T-cell (primary cell): ENCODE data around the genes SHC2 and ARHGAP45.

GRCh38 chr19:296518-296757 is 5.2 kb upstream of the PLPP2 start:
- PRO-cap, 7 experiments: no peak in any of the 7 experiments

GRCh38 chr19:310566-311303 is 19.5 kb upstream of the PLPP2 start:
- PRO-cap, 7 experiments: no peak in any of the 7 experiments

DNA sequence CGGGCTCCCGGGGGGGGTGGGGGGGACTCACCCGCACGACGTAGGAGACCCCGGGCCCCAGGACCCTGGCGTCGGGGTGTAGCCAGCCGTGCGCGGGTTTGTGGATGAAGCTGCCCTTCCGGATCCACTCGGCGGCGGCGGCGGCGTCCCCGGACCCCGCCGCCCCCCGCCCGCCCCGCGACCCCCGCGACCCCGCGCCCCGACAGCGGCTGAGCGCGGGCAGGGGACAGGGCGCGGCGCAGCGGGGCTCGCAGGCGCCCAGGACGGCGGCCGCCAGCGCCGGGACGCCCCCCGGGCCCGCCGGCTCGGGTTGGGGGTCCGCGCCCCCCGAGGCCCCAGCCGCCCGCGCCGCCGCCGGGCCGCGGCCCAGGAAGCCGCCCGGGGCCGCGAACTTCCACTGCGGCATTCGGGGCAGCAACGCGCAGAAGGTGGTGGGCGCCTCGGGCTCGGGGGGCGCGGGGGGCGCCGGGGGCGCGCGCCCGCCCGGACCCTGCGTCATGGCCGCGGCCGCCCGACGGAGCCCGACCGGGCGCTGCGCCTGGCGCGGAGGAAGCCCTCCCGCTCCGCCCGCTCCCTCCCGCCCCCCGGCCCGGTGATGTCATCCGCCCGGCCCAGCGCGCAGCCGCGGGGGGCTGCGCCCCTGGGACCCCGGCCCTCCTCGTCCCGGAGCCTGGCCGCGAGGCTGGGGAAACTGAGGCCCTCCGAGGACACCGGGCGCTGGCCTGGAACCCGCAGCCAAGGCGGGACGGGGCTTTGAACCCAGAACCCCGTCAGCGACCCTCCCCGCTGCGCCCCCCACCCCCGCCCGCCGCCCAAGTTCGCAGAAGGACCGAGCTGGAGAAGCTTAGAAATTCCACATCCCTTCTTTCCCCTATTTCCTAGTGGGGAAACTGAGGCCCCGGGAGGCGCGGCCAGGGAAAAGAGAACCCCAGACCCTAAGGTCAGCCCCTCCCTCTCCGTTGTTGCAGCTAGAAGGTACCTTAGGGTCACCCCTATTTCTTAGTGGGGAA is at the start of gene SHC2:
Gene SHC2, minus strand, starts transcription at position 536 of the 1,010 bp plus-strand sequence.
- PRO-cap, 7 experiments: peak in 3 of 7 experiments; most common minus-strand start position 534 of the sequence (in 2)

DNA sequence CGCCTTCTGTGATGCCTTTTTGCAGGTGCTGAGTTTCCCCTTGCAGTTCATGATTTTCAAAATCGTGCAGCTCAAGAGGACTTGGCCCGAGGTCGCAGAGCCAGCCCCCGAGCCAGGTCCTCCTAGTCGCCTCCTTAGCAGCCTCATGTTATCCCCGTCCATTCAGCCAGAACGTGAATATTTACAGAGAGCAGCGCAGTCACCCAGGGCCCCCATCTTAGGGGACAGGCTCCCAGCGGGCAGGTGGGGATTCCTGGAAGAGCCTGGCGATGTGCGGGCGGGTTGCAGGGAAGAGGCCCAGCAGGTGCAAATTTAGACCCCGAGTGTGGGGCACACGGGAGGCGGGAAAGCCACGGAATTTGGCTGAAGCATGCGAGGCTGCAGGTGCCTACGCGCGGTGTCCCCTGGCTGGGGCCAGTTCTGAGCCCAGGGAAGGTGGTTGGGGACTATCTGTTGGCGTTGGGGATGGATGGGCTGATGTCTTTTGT is 825 bp downstream of the TPGS1 start:
- PRO-cap, 7 experiments: no peak in any of the 7 experiments

- PRO-cap, 7 experiments: peak in 1 of 7 experiments; most common plus-strand start chr19:549433 (in 1)
Observed at GRCh38 chr19:549337-549686, 5.5 kb downstream of the GZMM start.

DNA sequence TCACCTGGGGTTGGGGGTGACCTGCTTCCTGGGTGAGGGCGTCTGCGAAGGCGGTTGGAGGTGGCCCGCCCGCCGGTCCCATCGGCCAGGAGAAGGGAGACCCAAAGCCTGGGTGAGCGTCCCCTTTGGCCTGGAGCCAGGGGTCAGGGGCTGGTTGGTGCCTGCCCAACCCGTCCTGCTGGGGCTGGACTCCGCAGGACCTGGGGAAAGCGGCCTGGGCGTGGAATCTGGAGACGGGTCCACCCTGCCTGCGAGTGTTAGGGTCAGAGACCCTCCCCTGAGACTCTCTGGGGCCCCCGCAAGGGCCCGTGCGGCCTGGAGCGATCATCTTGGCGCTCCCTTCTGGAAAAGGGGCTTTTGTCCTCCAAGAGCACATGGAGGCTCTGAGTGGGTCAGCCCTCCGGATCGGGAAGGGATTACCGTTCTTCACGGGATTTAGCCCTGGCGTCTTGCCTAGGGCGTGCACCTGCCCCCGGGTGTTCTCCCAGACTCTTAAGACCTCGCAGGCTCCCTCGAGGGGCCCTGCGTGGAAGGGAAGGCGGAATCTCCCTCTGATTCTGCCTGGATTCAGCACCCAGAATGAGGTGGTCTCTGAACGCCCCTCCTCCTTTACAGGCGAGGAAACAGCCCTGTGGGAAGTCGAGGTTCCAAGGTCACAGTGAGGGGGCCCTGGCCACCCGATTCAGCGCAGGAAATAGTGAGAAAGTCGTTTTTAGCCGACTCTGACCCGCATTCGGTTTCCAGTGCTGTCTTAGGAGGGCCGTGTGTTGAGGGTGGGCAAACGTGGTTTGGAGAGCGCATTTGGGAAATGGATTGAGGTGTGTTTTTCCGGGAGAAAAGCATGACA is 878 bp downstream of the BSG start:
- PRO-cap, 7 experiments: no peak in any of the 7 experiments

- PRO-cap, 7 experiments: no peak in any of the 7 experiments
Observed at GRCh38 chr19:602584-603029, 12.9 kb downstream of the HCN2 start.

DNA sequence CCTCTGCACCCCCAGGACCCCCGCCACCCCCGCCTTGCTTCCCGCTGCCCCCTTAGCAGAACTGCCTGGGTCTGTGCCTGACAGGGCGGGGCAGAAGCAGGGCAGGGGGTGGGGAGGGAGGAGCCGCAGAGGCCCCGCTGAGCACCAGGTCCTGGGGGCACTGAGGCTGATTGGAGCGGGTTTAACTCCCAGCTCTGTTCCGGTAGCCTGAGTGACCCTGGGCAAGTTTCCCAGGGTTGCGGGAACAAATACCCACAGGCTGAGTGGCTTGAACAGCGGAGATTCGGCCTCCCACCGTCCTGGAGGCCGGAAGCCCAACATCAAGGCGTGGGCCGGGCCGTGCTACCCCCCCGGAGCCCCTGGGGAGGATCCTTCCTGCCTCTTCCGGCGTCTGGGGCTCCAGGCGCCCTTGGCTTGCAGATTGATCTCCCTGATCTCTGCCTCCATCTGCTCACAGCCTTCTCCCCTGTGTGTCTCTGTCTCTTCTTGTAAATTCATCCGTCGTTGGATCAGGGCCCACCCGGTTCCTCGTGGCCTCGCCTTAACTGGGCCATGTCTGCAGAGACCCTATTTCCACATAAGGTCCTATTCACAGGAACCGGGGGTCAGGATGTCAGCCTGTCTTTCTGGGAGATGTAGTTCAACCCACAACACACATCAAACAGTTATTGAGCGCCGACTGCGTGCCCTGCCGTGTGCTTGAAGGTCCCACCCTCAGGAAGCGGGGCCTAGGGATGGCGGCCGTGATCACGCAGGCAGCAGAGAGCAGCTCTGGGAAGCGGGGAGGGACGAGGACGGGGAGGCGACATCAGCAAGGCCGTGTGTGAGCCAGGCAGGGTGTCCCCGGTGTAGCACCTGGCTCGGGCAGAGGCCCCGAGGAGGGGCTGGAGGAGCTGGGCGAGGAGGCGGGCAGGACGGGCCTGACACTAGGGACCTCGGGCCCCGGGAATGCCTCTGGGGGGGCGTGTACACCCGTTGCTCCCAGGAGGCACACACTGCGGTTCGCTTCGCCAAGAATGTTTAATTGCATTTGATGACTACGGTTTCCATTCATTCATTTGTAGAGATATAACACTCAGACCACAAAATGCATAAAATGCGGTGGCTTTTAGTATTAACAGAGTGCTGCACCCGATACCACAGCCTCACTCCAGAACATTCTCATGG is 21.3 kb downstream of the HCN2 start:
- PRO-cap, 7 experiments: peak in 7 of 7 experiments; most common plus-strand start position 717 of the sequence (in 5); most common minus-strand start position 767 of the sequence (in 2)

GRCh38 chr19:726782-727425 is 18.2 kb downstream of the PALM start:
- PRO-cap, 7 experiments: no peak in any of the 7 experiments

DNA sequence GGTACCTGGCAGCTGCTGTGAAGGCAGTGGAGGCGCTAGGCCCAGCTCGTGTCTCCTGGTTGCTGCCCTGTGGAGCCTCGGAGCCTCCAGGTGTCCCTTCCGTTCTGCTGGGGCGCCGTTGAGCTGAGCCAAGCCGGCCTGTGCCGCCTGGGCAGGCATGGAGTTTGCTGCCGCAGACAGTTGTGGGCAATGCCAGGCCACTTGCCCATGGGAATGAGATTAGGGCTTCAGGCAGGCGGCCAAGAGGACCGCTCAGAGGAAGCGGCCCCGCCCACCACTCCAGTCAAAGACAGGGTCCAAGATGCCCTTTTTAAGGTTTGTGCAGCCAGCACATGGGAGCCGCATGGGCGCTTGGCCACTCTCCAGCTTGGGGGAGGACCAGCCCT is 4.0 kb downstream of the PTBP1 start:
- PRO-cap, 7 experiments: no peak in any of the 7 experiments

DNA sequence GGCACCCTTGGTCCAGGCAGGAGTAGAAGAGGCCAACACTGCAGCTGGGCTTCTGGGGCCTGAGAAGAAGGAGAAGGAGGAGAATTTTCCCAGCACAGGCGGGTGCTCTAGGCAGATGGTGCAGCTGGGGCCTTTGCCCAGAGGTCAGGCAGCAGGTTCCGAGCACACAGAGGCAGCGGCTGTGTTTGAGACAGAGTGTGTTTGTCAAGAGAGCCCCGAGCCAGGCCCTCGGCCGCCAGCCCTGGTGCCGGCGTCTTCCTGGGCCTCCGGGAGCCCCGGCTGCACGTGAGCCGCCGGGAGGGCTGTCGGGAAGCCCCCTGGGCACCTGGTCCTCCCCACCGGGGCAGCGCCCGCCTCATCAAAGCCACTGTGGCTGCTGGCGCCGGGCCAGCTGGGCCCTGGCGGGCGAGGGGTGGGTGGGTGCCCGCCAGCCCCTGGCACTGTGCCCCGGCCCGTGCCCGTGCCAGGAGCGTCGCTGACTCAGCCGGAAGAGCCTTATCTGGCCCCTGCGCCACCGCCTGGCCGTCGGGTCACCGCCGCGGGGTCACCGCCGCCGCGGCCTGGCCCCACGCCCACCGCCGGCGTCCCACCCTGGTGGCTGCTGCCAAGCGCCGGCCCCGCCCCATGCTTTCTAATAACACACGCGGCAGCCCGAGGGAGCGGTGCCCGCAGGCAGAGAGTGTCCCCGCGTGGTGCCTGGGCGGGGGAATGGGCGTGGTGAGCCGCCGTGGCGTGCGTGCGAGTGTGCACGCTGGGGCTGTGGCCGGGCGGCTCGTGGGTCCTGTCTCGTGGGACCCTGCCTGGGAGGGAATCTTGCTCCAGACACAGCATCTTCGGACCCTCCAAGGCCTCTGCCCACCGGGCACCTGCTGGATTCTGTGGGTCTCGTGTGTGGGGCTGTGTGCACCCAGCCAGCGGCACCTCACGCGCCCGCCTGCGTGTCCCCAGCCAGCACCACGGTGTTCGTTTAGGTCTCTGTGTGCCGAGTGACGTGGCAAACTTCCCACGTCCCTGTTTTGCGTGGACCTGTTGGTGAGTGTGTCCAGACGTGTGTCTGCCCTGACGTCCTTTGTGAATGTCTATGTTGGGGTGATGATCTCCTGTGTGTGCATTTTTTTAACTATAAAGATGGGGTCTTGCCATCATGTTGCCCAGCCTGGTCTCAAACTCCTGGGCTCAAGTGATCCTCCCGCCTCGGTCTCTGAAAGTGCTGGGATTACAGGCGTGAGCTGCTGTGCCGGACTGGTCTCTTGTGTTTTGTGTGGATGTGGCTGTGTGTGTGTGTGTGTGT is 15.1 kb downstream of the ARID3A start:
- PRO-cap, 7 experiments: peak in 1 of 7 experiments; most common plus-strand start position 634 of the sequence (in 1); most common minus-strand start position 444 of the sequence (in 1)

GRCh38 chr19:966432-966960 is 17.6 kb upstream of the WDR18 start:
- PRO-cap, 7 experiments: no peak in any of the 7 experiments

DNA sequence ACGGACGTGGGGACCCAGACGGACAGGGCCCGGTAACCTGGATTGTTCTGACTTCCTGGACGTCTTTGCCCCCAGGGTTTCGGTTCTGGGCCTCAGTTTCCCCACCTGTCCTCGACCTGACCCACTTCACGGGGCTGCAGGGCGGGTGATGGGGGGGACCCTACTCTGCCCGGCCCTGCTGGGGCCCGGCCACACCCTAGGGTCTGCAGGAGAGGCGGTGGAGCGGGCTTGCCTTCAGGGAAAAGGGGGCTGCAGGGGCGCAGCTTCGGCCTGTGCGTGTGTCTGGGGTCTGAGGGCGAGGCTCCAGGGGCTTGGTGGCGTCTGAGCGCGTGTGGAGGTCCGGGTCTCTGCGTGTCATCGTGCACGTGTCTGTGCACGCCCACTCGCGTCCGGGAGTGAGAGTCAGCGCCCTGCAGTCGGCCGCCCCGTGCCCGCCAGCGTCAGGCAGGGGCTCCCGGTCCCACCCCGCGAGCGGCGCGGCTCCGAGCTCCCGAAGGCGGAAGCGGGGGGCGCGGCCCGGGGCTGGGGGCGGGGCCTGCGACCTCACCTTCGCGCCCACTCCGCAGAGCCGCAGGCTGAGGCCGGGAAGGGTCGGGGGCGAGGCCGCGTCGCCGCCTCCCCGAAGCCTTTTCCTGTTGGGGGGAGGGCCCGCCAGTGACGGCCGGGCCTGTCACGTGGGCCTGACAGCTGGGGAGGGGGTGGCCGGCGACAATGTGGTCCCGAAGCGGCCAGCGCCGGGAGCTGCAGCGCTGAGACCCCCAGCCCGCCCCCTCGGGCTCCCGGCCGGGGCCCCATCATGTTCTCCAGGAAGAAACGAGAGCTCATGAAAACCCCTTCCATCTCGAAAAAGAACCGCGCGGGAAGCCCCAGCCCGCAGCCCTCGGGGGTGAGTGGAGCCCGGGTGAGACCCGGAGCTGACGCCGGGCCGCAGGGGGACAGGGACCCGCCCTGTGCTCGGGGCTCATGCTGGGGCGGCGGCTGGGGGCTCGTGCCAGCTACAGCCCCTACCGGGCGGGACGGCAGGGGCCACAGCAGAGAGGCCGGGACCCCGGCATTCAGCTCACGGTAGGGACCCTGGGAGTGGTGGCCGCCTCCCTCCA is at the start of gene ARHGAP45:
Gene ARHGAP45, plus strand, starts transcription at position 558 of the 1,100 bp plus-strand sequence.
- PRO-cap, 7 experiments: peak in 7 of 7 experiments; most common plus-strand start position 573 of the sequence (in 7); most common minus-strand start position 308 of the sequence (in 3)

- PRO-cap, 7 experiments: no peak in any of the 7 experiments
Observed at GRCh38 chr19:1081337-1082173, 13.6 kb downstream of the POLR2E start.

DNA sequence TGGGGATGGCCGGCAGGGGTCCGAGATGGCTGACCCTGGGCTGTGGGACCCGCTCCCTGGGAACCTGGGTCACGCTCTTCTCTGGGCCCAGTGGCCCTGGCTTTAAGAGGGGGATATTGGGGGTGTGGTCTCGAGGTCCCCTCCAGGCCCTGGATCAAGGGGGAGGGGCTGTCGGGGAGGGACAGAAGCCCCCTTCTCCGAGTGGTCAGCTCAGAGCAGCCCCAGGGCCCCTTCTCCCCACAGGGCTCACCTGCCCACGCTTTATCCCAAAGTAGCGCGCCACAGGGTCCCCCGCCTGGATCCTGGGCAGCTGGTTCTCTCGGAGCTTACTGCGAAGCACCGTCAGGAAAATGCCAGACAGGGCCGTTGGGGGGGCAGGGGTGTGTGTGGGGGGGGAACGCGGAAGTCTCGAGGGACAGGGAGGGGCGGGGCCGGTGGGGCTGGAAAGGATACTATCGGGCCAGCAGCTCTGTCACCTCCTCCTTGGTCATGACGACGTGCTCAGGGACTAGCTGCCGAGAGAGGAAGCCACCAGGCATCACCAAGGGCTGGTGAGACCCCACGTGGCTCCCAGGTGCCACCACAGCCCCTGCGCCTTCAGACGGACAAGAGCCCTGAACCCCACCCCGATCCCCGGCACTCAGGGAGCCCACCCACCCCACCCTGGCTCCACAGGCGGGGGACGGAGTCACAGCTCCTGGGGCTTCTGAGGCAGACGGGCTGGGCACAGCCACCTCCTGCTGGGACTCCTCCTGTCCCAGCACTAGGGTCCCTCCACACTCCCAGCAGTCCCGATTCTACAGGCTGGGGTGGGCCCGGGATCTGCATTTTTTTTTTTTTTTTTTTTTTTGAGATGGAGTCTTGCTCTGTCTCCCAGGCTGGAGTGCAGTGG is 5.3 kb downstream of the POLR2E start:
- PRO-cap, 7 experiments: peak in 2 of 7 experiments; most common plus-strand start position 111 of the sequence (in 1)

DNA sequence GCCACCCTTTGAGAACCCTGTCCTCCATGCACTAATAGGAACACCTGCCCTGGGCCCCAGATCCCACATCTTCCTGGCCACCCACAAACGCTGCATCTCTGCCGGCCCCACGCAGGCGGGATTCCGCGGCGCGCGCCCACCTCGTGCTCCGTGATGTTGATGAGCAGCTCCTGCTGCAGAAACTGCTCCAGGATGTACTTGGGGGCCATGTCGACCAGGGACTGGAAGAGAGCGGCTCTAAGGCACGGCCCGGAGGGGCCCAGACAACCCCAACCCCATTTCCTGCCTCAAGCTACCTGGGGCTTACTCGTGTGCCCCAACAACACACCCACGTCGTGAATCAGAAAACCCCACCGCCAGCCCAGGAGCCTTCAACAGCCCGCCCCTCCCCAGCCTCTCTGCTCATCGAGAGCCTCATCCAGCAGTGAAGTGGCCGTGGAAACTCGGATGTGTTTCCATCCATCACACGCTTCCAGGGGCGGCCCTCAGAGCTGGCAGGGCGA is 4.4 kb downstream of the POLR2E start:
- PRO-cap, 7 experiments: peak in 2 of 7 experiments; most common plus-strand start position 325 of the sequence (in 1); most common minus-strand start position 223 of the sequence (in 2)

DNA sequence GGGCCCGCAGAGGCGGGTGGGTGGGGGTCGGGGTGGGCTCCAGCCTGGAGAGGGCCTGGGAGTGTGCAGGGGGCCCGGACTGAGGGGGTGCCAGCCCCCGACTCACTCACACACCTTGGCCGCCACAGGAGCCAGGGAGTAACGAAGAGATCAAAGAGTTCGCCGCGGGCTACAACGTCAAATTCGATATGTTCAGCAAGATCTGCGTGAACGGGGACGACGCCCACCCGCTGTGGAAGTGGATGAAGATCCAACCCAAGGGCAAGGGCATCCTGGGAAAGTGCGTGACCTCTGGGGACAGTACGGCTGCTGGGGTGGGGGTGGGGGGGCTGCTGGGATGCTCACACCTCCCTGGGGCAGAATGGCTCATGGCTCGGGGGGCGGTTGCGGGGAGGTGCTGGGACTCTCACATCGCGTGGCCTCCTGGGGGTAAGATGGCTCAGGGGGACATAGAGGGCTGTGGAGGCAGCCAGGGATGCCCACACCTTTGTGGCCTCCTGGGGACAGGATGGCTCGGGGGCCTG is 1.8 kb downstream of the GPX4 start:
- PRO-cap, 7 experiments: no peak in any of the 7 experiments

DNA sequence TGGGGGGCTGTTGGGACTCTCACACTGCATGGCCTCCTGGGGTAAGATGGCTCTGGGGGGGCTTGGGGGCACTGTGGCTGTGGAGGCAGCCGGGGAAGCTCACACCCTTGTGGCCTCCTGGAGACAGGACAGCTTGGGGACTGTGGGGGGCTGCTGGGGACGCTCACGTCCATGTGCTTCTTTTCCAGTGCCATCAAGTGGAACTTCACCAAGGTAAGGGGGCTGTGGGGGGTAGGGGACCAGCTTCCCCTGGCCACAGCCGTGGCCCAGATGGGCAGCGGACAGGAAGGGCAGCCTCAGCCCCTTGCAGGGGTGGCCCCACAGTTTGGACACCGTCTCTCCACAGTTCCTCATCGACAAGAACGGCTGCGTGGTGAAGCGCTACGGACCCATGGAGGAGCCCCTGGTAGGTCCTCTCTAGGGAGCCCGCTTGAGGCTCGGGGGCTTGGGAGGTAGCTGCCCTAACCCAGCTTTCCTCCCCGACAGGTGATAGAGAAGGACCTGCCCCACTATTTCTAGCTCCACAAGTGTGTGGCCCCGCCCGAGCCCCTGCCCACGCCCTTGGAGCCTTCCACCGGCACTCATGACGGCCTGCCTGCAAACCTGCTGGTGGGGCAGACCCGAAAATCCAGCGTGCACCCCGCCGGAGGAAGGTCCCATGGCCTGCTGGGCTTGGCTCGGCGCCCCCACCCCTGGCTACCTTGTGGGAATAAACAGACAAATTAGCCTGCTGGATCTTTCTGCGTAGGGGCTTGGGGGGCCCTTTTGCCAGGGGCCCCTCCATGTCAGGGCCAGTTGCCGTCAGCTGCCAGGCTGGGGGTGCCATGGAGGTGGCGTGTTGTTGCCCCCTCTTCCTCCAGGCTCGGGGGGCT is 2.5 kb downstream of the GPX4 start:
- PRO-cap, 7 experiments: peak in 1 of 7 experiments; most common plus-strand start position 719 of the sequence (in 1); most common minus-strand start position 485 of the sequence (in 1)

- PRO-cap, 7 experiments: peak in 1 of 7 experiments; most common minus-strand start chr19:1114264 (in 1)
Observed at GRCh38 chr19:1114097-1114623, 10.4 kb downstream of the GPX4 start.

GRCh38 chr19:1167613-1168059 is 6.4 kb downstream of the SBNO2 start:
- PRO-cap, 7 experiments: no peak in any of the 7 experiments